Tongue (tissue), 2 donors: ENCODE results near the genes ARPC1B and TMEM225B.

DNA sequence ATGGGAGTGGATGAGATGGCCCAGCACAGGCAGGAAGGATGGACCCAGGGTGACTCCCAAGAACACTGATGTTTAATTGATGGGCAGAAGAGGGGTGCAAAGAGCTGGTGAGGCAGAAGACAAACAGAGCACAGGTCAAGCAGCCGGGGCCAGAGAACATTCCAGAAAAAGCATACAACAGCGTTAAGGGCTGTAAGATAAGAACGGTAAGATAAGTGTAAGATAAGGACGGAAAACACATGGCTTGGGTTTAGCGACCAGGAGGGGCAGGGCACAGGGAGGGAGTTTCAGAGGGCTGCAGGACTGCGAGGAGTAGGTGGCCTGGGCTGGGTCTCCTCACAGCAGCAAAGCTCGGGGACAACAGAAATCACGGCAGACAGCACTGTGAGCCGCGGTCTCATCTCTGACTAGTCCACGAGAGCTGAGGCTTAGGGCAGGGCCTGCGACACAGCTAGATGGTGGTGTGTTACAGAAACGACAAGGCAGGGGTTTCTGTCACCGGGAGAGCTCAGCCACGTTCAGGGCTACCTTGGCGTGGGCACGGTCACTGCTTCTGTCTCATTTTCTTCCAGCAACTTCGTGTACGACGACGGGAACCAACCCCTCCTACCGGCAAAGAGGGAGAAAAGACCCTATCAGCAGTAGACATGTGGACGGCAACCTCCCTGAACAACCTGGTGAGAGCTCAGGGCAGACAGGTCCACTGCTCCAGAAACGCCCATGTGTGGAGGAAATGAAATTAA lies 24.6 kb downstream of the BRI3 start:
- RAMPAGE, long total RNA: no peak

GRCh38 chr7:98354462-98355613 lies 46.1 kb downstream of the BAIAP2L1 start:
- RAMPAGE, long total RNA: no peak

GRCh38 chr7:98366602-98366991 lies 34.3 kb downstream of the BAIAP2L1 start:
- RAMPAGE, long total RNA: no peak

GRCh38 chr7:98418330-98419493 lies 17.8 kb upstream of the BAIAP2L1 start:
- RAMPAGE, long total RNA: no peak

- RAMPAGE, long total RNA: no peak
These were observed 39.1 kb downstream of the TRRAP start for GRCh38 chr7:98917342-98917929.

DNA sequence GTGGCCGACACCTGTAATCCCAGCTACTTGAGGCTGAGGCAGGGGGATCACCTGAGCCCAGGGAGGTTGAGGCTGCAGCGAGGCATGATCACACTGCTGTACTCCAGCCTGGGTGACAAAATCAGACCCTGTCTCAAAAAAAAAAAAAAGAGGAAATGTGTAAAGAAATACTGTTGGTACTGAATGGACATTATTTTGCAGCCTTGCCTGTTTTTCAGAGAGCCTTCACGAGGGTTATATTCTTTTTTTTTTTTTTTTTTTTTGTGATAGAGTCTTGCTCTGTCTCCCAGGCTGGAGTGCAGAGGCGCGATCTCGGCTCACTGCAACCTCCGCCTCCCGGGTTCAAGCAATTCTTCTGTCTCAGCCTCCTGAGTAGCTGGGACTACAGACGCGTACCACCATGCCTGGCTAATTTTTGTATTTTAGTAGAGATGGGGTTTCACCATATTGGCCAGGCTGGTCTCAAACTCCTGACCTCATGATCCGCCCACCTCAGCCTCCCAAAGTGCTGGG lies 39.7 kb downstream of the TRRAP start:
- RAMPAGE, long total RNA: no peak

DNA sequence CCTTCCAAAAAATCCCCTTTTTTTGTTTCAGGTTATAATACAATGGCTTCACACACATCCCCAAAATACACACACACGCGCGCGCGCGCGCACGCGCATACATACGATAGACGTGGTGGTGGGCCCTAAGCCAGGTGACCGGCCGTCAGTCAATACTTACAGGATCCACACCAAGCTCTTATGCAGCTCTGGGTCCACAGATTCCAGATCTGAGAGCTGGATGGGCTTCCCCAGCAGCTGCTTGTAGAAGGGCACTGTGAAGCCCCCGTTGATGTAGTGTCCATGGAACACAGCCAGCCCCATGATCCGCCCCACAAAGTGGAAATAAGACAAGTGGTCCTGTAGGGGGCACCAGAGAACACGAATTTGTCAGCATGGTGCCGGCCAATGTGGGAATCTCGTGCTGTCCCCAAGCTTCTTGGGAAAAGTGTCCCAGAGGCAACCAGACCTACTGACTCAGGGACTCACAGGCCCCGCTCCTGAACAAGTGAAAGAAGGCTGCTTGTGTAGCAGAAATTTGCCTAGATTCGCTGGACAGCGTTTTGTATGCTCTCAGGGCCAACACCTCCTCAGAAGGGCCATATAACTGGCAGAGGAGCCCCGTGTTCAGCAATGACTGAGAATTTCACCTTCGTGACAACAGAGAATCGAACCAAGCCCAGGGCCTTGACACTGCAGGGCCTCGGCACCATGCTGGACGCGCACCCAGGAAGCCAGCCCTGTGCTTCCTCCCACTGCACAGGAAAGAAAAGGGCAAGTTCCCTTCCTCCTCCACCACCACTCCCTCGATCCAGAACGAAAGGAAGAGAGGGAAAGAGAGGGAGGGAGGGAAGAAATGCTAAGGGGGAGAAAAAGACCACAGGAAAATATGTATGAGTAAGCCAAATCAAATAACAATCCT lies 103.4 kb downstream of the SMURF1 start:
- RAMPAGE, long total RNA: no peak

GRCh38 chr7:99042338-99042901 lies 101.5 kb downstream of the SMURF1 start:
- RAMPAGE, long total RNA: no peak

DNA sequence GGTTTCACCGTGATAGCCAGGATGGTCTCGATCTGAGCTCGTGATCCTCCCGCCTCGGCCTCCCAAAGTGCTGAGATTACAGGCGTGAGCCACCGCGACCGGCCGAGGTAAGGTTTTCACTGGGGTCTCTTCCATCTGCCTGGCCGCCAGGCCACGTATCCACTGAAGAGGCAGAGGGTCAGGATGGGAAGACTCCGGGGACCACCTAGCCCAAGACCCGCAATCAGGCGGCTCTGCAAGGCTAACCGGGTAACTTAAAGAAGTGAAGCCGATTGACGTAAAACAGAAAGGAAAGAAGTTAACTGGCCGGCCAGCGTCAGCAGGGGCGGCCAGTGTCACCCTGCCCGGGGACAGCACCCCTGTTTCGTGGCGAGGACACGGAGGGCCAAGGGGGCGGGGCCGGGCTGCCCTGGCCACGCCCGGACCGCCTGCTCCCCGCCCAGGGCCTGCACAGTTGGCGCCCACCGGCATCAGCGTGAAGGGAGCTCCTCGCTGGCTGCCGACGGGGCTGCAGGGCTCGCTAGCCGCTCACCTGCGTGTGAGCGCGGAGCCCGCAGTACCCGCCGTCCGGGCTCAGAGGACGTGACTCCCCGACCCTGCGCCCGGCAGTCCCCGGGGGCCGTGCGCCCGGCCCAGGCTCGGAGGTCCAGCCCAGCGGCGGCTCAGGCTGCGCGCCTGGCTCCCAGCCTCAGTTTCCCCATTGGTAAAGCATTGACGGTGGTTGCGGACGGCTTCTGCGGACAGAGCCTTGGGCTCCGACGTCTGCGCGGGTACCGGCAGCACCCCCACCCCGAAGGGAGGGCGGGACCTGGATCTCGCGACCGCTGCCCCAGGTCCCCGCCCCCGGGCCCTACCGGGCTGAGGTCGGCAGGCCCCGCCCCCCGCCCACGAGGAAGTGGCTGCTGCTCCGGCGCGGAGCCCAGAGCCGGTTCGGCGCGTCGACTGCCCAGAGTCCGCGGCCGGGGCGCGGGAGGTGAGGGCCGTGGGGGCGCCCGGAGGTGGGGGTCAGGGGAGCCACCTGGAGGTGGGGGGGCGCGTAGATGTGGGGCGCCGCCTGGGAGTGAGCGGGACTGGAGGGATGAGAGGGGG lies at the start of gene ARPC1B:
Gene ARPC1B, plus strand, starts transcription at position 922 of the 1,089 bp plus-strand sequence.
- RAMPAGE, long total RNA: start-site peak on the plus strand centred at position 902 of the sequence, 44 bp wide, 172 and 21 reads in 2 replicates

GRCh38 chr7:99465221-99465425 lies 844 bp downstream of the ATP5MF start:
- RAMPAGE, long total RNA: no peak

- RAMPAGE, long total RNA: no peak
These were observed 2.4 kb upstream of the ZNF789 start for GRCh38 chr7:99470222-99470855.

GRCh38 chr7:99489316-99489906 lies 10.7 kb downstream of the ZNF394 start:
- RAMPAGE, long total RNA: no peak

- RAMPAGE, long total RNA: no peak
These were observed 403 bp upstream of the ZNF394 start for GRCh38 chr7:99500505-99500863.

GRCh38 chr7:99571167-99571986 lies 12.9 kb downstream of the ZNF655 start:
- RAMPAGE, long total RNA: no peak

DNA sequence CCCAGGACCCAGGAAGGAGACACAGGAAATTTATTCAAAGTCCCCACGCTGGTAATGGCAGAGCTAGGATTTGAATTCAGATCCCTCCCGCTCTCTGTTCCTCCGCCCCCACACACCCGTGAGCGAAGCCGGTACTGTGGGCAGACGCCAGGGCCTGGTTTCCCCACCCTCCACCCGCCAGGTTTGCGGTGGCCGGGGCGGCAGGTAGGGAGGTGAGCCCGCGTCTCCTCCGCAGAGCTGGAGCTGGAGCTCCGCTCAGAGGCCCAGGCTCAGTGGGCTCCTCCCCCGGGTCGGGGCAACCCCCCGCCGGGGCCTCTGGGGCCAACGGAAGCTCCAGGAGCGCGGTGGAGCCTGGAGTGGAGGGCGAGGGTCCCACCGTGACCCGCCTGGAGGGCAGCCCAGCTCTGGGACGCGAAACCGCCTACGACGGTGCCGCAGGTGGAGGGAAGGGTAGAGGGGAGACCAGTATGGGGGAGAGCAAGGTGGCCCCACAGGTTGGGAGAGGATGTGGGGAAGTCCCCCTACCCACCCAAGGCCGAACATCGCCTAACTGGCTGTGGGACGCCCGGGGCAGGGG lies at the start of gene TMEM225B:
Gene TMEM225B, plus strand, starts transcription at position 324 of the 577 bp plus-strand sequence.
- RAMPAGE, long total RNA: no peak

GRCh38 chr7:99621098-99621548 lies 4.4 kb downstream of the ZSCAN25 start:
- RAMPAGE, long total RNA: no peak

DNA sequence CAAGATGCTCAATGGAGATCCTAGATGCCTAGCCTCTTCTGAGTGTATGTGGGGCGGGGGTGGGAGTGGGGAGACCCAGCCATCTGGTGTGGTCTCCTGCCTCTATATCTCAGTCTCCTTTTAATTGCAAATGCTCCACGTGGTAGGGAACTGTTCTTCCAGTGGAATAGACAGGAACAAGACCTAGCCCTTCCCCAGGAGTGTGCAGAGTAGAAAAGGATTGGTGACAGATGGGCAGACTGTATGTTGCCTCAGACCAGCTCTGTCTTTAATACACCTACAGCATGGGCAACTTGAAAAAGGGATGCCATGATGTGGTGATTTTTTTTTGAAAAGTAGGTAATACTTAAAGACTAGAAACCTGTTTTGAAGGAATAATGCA lies 12.6 kb downstream of the CYP3A5 start:
- RAMPAGE, long total RNA: no peak

DNA sequence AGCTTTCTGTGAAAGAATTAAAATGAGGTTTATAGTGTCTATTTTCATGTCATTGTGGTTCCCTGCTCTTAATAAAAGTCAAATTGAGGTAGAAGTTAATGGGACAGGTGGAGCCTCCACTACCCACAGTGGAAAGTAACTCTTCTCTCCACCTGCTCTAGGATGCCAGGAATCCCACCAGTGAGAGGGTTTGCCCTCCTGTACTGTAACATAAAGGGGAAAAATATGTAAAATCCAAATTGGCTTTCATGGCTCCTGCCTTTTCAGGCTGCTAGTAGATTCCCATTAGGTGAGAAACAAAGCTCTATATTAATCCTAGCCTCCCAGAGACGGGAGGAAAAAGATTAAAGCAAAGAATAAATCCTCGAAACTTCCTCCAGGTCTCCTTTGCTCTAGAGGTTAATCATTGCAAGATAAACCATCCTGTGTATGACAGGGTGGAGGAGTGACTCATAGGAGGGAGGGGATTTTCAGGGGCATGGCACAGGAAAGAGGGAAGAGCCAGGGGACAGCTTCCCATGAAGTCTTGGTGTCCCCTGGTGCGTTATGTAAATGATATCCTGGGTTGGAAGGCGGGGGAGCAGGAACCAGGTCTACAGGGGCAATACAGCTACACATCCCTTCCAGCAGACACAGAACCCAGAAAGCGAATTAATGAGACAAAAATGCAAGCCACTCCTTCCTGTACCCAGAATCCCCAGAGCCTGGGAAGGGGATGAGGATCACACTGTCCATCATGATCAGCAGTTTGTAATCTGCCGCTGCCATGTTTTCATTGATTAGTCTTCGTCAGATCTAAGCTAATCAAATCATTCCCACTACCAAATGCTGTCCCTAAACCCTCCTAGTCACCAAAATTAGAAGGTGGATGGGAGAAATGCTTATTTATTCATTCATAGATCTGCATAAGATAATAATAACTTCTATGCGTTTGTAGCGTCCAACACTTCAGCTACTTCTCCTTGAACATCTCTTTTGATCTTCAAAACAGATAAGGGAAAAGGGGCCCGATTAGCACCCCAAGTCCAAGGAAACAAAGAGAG lies 712 bp downstream of the CYP3A5 start:
- RAMPAGE, long total RNA: no peak

GRCh38 chr7:99729467-99729856 lies 5.5 kb downstream of the CYP3A7 start:
- RAMPAGE, long total RNA: no peak

GRCh38 chr7:99780464-99781380 lies 3.3 kb downstream of the CYP3A4 start:
- RAMPAGE, long total RNA: no peak